PFSK-1 (cell line): ENCODE results near the genes AGK and MGAM2.

DNA sequence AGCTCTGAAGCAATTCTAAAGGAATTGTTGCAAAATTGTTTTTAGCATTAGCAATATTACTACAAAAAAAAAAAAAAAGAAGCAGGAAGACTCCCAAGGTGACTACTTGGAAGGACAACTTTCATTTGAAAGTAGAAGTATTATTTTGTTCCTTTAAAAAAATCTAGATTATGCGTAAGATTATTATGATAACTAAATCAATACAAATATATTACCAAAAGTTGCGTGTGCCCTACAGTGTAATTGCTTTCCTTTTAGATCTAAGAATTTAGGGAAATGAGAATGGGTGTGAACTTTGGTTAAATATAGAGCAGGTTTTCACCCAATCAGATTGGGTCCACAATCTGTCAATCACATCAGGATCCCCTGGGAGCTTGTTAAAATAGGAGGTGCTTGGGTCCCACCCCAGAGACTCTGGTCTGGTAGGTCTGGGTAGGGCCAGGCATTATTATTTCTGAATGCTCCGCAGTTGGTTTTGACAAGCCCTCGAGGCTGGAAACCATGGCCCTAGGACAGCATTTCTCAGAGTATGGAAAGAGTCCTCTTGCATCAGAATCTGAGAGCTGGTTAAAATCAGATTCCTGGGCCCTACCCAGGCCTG, 72.3 kb downstream of the TBXAS1 start:
- RRBS, result no CpG with 5 or more reads among the region's 4 CpGs

DNA sequence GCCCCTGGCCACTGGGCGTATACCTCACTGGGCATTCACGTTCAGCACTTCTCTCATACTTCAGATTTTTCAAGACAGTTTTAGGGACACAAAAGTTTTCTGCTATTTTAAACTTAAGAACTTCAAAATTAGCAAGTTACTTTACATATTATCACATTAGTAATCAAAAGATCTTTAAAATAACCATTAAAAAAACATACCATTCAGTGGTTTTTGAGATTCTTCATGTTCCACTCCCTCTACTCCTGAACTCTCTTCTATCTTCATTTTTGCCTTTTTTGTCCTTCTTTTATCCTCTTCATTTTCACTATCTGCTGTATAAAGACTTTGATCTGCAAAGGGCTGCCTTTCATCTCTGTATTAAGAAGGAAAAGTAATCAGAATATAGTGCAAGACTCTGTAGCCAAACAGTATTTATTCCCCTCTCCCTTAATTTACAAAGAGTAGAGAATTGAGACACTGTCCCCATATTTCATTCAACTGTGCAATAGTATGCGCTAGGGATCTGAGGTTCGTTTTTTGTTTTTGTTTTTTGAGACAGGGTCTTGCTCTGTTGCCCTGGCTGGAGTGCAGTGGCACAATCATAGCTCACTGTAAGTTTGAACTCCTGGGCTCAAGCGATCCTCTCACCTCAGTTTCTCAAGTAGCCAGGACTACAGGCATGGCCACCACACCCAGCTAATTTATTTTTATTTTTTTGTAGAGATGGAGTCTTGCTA, 36.1 kb upstream of the PARP12 start:
- RRBS, result no CpG with 5 or more reads among the region's 5 CpGs

GRCh38 chr7:140242262-140243008, 65.7 kb upstream of the KDM7A start:
- RRBS, result no CpG with 5 or more reads among the region's 3 CpGs

DNA sequence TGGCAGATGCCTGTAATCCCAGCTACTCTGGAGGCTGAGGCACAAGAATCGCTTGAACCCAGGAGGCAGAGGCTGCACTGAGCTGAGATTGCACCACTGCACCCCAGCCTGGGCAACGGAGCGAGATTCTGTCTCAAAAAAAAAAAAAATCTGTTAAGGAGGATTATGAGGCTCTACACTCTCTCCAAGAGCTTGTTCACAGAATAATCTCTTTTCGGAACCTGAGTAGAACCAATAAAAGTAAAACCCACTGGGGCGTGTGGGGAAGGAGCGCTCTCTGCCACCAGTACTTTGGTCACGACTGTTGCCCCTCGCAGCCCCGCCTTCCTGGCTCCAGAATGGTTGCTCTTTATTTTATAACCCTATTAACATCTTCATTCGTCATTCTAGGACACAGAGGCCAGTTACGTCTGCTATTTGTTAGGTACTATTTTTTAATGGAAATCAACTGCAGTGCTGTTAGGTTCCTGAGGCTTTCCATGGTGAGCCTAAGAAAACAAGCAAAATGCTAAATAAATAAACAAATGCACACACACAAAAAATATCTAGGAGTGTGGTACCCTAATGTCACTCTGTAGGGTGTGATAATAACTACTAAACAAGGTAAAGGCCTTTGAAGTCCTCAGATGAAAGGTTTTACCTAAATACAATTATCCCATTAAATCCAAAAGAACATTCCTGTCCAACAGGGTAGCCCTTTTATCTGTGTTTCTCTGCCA, 71.2 kb downstream of the SLC37A3 start:
- RRBS, result no CpG with 5 or more reads among the region's 11 CpGs

DNA sequence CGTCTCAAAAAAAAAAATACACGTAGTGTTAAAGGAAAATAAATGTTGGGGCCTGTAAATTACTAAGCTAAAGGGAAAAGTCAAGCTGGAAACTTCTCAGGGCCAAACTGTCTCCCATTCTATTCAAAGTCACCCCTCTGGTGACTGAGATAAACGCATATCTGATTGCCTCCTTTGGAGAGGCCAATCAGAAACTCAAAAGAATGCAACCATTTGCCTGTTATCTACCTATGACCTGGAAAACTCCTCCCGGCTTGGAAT, 8.9 kb upstream of the MKRN1 start:
- RRBS, result no CpG with 5 or more reads among the region's 4 CpGs

- RRBS, result 34% methylated on average over 9 of the region's 25 CpGs
These were observed 48.0 kb upstream of the MKRN1 start for GRCh38 chr7:140527252-140527723.

DNA sequence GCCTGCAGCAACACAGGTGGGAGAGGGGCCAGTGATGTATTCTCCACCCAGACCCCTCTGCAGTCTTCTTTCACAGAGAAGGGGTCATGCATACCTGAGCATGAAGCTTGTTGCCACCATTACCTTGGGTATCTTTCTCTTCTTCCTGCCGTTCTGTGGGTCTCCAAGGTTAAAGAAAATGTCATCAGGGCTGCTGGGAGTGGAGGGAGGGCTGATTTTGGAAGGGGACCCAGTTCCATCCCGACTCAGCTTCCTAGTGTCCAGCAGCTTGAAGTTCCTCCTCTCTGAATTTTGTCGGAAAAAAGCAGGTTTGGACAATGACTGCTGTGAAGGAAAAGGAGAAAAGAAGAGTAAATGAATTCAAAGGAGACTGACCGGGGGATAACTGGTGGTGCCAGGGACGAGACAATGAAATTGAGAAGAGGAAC, 66.9 kb downstream of the DENND2A start:
- RRBS, result no CpG with 5 or more reads among the region's 5 CpGs

DNA sequence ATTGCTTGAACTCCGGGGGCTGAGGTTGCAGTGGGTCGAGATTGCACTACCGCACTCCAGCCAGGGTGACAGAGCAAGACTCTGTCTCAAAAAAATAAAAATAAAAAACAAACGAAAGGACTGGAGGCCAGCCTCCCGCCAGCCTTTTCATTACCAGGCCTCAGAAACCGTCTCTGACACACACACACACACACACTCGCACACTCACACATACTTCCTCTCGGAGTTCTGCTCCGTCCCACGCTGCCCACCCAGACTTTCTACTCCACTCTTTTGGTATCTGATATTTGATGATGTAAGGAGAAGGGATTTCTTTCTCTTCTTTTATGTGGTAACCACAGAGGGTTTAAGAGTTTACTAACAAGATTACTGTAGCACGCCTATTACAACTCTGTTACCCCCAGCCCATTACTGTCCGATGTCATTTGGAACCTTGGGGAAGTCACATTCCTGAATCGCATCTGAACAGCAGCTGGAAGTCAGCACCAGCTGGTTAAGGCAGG, 1.3 kb downstream of the DENND2A start:
- RRBS, result no CpG with 5 or more reads among the region's 13 CpGs

DNA sequence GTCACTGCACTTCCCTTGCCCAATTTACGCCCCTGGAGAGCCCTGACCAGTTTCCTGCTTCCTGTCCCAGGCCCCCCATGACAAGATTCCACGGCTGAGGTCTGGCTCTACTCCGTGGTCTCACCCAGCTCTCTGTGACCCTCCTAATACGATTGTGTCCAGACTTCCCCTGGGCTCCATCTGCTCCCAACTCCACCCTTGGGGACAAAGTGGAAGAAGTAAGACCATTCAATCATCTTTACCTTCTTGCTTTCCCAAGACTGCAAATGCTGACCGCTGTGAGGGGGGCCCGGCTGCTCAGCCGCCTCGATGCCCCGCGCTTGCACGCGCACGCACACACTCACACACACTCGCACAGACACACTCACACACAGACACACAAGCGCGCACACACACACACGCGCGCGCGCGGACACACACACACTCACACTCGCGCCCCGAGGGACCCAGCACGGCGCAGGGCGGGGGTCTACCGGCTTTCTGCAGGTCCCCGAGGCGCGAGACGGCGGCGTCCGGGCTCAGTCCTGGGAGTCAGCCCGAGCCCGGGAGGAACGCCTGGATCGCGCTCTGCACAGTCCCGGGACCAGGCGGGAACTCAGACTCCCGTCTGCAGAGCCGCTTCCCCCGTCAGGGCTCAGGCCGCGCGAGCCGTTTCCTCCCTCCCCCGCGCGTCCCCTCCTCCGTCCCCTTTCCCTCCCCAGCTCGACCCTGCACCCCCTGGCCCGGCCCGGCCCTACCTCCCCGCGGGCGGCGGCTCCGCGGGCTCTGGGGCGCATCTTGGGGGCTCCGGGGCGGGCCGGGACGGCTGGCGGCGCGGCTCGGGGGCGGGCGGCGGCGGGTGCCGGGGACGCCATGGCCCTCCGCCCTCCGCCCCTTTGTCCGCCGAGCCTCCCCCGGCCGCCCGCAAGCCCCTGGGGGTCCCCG, 584 bp downstream of the DENND2A start:
- RRBS, result 6% methylated on average over 37 of the region's 86 CpGs

DNA sequence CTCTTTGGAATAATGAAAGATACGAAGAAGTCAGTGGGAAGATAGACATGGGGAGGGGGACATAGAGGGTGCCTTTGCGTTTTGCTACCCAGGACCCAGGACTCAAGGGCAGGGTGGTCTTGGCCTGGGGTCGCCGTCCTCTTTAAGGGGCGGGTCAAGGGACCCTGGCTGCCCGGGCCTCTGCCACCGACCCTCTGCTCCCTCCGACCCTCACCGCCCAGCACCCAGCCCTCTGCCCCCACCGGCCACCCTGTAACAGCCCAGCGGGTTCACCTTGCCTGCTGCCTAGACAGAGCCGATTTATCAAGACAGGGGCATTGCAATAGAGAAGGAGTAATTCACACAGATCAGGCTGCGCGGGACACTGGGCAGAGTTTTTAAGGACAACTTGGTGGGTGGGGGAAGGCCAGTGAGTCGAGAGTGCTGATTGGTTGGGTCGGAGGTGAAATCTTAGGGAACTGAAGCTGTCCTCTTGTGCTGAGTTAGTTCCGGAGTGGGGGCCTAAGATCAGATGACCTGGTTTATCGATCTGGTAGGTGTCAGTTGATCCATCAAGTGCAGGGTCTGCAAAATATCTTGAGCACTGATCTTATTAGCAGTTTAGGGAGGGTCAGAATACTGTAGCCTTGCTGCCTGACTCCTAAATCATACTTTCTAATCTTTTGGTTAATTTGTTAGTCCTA, 750 bp upstream of the ADCK2 start:
- RRBS, result 83% methylated on average over 5 of the region's 18 CpGs

GRCh38 chr7:140827116-140827678, 97.5 kb downstream of the BRAF start:
- RRBS, result no CpG with 5 or more reads among the region's 2 CpGs

DNA sequence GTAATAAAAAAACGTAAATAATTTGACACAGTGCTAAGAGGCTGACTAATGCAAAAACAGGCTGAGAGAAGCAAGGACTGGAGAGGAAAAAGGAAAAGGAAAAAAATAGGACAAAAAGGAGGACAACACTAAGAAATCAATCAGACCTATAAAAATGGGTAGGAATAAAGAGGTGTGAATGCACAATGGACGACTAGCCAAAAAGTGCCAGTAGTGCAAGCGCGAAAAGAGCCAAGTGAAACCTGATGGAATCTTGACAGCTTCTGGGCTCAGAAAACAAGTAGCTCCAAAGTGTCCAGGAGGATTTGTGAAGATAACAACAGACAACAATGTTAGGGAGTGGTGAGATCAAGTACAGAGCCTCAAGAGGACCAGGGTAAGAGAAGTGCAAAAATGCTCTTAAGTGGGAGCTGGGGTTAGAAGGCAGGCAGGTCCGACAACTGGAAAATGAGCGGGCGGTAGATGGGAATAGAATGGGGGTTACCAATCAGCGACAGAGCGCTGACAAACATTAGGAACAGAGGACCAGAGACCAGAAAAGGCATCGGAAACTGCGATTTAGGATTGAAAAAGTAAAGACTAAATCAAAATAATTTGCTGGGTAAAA, 1.2 kb downstream of the BRAF start:
- RRBS, result no CpG with 5 or more reads among the region's 11 CpGs

- RRBS, result no CpG with 5 or more reads among the region's 10 CpGs
These were observed 89.2 kb upstream of the AGK start for GRCh38 chr7:141461889-141462506.

DNA sequence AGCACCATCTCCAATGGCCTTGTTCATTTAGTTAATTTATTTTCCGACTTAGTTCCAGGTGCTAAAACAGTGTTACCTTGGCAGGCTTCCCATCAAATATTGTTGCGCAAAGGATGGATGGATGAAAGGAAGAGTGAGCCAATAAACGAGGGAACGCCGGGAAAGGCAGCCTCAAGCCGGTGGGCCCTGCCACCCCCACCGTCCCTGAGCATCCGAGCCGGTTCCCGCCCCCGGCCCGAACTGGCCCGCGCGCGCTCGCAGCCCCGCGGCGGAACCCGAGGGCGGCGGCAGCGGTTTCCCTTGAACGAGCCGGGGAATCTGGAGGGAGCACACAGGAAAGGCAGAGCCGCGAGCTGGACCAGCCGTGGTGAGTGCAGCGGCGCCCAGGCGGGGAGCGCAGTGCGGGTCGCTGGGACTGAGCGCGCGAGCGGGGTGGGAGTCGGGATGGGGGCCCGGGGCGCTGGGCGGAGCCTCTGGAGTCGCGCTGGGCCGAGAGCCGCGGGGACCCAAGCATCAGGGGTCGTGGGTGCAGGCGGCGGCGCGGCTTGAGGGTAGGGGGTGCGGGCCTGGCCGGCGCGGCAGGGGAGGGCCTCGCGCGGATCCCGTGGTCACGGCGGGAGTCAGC, at the start of gene AGK:
Gene AGK (plus strand): TSS at position 343 of the 625 bp plus-strand sequence.
- RRBS, result 1% methylated on average over 22 of the region's 63 CpGs

DNA sequence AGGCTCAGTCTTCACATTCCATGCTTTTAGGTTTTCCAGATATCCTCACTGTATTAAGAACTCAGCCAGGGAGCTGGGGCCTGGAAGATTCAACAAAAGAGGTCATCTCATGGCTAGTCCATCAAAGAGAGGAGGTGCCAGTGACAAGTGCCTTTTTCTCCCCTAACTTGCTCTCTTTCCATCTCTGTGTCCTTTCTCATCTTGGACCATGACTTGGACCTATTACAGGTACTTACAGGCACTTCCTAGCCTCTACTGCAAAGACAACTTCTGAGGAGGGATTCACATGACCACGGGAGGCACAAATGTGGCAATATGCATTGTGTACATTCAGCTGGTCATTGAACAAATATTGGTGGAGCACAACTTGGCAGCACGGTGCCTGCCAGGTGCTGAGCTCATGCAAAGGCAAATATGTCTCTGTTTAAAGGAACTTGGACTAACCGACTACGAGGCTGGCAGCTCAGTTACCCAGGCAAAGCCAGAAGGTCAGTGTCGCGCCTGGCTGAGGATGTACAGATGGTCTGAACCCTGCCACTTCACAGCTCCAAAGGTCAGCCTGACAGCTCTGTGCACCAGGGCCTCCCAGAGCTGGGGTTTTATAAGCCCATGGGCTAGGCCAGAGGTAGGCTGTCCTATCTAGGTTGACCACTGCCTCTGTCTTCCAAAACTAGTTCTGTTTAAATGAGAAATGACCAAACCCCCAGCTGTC, 6.2 kb downstream of the DENND11 start:
- RRBS, result no CpG with 5 or more reads among the region's 6 CpGs

DNA sequence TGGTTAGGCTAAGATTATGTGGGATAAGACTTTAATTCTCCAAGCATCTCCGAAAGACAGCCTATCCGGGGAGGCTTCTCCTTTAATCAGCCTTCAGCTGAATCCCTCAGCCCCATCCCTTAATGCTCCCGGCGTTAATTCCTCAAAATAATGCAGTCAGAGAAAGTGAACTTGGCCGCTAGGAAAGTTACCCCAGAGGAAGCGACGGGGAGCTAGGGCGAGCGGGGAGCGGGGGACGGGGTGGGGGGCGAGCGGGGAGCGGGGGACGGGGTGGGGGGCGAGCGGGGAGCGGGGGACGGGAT, 871 bp downstream of the DENND11 start:
- RRBS, result 77% methylated on average over 2 of the region's 19 CpGs

- RRBS, result no CpG with 5 or more reads among the region's 4 CpGs
These were observed at the start of gene MGAM2 for GRCh38 chr7:142111427-142111858. Gene MGAM2, plus strand, starts transcription at chr7:142111718.

DNA sequence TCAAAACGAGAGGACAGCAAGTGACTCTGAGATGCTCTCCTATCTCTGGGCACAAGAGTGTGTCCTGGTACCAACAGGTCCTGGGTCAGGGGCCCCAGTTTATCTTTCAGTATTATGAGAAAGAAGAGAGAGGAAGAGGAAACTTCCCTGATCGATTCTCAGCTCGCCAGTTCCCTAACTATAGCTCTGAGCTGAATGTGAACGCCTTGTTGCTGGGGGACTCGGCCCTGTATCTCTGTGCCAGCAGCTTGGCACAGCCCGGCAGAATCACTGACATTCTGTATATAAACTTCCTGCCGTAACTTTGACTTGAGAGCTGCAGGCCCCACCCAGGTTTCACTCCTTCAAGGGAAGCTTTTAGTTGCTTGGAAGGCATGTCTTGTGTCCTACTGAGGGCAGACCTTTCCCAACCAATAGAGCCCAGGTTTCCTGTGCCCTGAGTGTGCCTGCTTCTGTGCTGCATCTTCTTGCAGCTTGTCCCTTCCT, 225.0 kb upstream of the PRSS58 start:
- RRBS, result no CpG with 5 or more reads among the region's 7 CpGs

DNA sequence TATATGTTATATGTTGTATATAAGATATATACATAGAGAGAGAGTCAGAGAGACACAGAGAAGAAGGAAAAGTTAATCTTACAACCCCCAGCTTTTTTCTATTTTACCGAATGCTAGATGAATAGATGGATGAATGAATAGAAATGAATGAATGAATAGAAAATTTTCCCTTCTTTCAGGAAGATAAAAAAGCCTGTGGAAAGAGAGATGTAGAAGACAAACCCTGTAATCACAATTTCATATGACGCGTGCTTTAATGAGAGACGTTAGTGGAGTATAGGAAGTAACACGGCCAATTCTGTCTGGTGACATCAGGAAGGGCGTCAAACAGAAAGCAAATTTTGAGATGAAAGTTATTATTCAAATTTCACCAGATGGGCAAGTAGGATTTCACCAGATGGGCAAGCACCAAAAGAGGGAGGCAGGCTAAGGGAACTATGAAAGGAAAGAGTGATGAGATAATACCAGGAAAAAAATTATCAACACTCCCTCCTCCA, 128.9 kb upstream of the PRSS1 start:
- RRBS, result no CpG with 5 or more reads among the region's 6 CpGs